Colonic mucosa (tissue), 1 donor: ENCODE measurements around the genes ST6GAL1 and RTP1.

DNA sequence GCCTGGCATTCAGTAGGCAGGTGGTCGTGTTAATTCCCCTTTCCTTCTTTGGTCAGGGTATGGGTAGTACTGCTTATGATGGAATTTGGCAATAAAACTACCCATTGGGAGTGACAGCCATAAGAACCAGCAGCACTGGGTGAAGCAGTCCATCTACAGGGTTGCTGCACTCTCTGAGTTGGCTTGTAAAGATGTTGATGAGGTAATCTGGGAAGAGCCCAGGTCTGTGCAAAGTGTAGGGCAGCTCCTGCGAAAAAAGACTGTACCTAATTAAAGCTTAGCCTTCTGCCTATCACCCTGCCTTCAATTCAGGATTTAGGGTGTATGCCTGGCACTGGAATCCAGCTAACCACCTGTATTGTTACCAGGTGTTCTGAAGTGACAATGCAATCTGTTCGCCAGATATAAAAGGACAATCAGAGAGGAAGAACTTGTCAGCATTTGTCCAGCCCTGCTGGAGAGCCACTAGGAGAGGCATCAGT is 4.6 kb upstream of the FETUB start:
- PRO-cap, result no peak

DNA sequence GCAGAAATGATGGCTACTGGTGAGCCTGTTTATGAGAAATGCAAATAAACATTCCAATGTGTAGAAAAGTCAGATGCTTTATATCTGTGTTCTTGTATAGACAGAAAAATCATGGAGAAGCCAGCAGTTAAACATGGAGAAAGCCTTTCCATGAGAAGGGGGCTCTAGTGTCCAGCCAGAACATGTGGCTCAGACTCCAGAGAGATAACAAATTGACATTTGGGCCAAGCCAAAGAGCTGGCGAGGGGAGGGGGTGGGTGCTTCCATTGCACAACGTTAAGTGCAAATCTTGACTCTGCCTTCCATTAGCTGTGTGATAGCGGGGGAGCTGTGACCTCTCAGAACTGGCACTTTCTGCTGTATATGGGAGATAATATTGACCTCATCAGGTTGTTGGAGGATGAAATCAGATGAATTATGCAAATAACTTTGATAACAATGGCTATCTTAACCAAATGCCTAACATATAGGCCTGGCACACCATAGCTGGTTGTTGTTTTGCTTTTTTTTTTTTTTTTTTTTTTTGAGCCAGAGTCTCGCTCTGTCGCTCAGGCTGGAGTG is 3.2 kb downstream of the KNG1 start:
- PRO-cap, result no peak

DNA sequence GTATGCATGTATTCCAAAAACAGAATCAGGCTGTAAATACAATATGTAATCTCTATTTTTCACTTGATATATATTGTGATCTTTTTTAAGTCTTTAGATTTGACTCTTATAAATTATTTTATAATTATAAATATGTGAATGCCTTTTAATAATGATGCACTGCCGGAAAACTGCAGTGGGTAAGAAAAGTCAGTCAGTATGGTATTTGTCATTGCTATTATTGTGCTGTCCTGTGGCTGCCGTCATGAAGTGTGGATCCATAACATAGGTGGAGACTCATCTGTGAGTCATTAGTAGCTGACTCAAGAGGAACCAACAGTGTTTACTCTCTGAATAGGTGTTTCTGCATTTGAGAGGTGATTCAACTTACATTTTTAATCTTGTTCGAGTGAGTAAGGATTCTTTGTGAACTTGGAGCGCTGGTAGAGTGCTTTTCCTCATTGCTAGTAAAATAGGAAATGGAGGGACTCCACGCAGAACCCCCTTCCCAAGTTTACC is 30.5 kb upstream of the EIF4A2 start:
- PRO-cap, result bidirectional peak, plus-strand start at position 406 of the sequence, minus-strand start at position 244 of the sequence

DNA sequence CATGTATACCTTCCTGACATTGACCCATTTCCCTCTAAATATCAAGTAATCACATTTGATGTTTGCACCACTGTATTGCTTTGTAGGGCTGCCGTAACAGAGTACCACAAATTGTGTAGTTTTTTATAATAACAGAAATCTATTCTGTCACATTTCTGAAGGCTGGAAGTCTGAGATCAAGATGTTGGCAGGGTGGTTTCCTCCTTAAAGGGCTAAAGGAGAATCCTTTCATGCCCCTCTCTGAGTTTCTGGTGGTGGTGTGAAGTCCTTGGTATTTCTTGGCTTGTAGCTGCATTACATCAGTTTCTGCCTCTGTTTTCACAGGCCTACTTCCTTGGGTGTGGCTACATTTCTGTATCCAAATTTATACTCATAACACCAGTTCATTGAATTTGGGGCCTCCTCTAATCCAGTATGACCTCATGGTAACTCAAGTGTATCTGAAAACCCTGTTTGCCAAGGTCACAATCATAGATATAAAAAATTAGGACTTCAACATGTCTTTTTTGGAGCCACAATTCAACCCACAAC is 29.1 kb upstream of the ST6GAL1 start:
- PRO-cap, result no peak

GRCh38 chr3:186929955-186931154 is at the start of gene ST6GAL1:
Gene ST6GAL1, plus strand, starts transcription at chr3:186930526.
- PRO-cap, result bidirectional peak, plus-strand start at chr3:186930526, minus-strand start at chr3:186930413; unidirectional peak, plus-strand start at chr3:186930737

DNA sequence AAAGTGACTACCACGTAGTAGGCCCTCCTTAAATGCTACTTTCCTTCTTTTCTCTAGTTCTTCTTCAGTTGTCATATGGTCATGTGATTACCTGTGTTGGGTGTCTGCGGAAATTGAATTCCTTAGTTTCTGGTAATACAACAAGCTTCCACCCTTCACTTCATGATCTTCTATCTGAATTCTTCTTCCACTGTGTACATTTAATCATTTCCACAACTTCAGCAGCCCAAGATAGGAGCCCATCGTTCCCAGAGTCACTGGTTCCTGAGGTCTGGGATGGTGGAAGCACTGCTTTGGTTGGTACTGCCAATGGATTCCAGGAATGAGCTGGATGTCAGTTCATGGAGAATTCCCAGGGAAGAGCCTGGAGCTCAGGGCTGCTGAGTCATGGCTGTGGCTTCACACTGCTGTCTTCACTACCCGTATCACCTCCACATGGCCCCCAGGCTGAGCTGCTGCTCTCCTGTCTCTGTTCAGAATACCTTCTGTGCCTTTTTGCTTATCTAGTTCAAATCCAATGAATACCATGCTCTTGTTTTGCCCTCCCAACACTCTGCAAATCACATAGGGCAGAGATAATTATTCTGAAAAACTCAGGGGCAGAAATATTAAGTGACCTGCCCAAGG is 98.6 kb downstream of the RPL39L start:
- PRO-cap, result no peak

DNA sequence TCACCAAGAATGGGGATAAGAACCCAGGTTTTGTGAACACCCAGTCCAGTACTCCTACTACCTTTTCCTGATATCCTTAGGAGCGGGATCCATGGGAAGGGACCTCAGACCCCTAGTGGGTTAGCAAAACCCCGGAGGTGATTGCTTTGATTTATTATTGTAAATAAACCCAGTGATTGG is 98.2 kb downstream of the RPL39L start:
- PRO-cap, result no peak

- PRO-cap, result no peak
These were observed 77.0 kb downstream of the RPL39L start for GRCh38 chr3:187062403-187062644.

DNA sequence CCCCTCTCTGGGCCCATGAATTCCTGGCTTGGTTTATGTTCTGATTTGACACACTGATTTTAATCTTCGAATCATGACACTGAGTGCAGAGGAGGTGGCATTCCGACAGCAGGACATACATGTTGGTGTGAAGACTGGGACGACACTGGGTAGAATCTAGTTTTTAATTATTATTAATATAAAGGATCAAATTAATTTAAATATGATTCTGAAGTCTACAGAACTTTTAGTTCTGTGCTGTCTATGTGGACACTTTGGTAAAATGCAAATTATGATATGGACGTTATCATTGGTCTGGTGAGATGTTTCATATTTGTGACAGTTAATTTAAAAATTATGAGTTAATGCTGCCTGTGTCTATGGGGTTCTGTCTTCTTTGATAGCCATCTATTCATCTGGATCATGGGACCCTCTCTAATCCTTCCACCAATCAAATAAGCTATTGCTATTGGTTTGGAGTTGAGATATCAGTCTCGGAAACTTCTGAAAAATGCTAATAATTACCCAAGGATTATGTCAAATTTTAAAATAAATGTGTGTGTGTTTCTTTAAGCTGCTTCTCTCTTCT is 61.2 kb downstream of the RPL39L start:
- PRO-cap, result no peak

- PRO-cap, result no peak
These were observed 34.3 kb downstream of the RPL39L start for GRCh38 chr3:187104922-187105378.

DNA sequence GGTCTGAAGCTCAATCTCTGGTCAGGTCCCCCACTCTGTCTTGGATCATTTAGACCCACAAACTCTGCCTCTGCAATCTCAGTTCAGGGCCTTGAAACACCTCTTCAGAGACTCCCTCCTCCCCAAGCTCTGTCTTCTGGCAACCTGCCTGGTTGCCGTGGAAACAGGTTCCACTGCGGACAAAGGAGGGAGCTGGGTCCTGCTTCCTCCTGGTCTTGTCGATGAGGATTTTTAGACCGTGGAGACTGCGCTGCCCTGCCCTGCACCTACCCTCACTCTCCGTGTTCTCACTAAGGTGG is at the start of gene RTP1:
Gene RTP1, plus strand, starts transcription at position 192 of the 299 bp plus-strand sequence.
- PRO-cap, result no peak

- PRO-cap, result unidirectional peak, minus-strand start at chr3:187367219
These were observed 1.1 kb upstream of the RTP4 start for GRCh38 chr3:187367058-187367457.

DNA sequence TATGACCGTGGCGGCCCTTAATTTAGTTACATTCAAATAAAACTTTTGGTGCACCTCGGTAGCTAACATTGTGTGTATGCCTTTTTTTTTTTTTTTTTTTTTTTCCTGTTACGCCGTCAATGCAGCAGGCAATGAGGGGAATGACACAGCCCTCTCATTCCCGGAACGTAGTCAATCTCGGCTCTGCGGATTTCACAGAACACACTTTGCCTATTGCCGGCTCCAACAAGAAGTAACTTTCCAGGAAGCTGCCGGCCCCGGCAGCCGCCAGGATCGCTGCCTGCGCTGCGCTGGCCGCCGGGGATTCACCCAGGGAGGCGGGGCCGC is 7.6 kb downstream of the BCL6 start:
- PRO-cap, result bidirectional peak, plus-strand start outside the sequence, minus-strand start at position 185 of the sequence

GRCh38 chr3:187749950-187751135 is 5.1 kb upstream of the BCL6 start:
- PRO-cap, result bidirectional peak, plus-strand start at chr3:187750331, minus-strand start at chr3:187750198

DNA sequence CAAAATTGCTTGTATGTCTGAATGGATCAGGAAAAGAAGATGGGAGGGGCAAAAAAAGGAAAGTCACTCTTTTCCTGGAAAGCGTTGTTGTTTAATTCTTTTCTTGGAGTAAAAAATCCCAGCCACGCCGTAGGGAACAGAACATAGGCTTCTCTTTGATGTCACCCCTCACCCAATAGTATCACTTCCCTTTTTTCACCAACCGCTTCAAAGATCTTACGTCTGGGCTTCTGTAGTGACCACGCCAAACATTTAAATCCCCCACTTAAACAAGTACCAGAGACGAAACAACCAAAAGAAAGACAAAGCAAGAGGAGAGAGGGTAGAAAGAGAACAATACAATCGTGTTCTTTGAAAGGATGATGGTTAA is 27.9 kb upstream of the BCL6 start:
- PRO-cap, result no peak

GRCh38 chr3:187773594-187774750 is 28.7 kb upstream of the BCL6 start:
- PRO-cap, result no peak

- PRO-cap, result no peak
These were observed 50.3 kb upstream of the BCL6 start for GRCh38 chr3:187795497-187796075.

DNA sequence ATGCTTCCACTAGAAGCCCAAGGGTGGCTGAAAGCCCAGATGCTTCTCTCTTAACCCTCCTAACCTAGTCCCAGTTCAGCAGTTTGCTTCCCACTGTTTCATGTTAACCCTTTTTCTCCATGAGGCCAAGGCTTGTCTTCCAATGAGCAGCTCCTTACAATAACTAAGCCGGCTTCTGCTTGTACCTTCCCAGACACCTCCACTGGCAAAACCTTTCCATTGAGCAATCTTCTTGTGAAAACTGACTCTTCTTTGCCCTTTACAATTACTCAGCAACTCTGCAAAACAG is 198.8 kb upstream of the LPP start:
- PRO-cap, result no peak

DNA sequence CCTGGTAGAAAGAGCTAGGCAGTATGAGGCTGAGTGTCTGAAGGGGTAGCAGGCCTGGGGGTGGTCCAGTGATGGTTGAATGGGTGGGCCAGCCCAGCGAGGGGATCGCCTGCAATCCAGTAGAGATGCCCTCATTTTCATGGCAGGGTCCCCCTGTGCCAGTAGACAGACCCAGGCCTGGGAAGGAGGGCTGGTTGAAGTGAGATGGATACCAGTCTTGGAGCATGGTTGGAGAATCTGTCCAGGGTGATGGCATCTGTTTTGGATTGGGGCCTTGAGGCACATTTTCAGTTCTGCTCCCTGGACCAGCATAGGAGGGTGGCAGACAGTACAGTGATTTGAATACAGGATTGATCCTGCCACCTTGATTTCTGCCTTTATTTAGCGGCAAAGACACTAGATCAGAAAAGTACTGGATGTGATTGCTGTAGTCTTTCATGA is 23.2 kb downstream of the LPP start:
- PRO-cap, result no peak

DNA sequence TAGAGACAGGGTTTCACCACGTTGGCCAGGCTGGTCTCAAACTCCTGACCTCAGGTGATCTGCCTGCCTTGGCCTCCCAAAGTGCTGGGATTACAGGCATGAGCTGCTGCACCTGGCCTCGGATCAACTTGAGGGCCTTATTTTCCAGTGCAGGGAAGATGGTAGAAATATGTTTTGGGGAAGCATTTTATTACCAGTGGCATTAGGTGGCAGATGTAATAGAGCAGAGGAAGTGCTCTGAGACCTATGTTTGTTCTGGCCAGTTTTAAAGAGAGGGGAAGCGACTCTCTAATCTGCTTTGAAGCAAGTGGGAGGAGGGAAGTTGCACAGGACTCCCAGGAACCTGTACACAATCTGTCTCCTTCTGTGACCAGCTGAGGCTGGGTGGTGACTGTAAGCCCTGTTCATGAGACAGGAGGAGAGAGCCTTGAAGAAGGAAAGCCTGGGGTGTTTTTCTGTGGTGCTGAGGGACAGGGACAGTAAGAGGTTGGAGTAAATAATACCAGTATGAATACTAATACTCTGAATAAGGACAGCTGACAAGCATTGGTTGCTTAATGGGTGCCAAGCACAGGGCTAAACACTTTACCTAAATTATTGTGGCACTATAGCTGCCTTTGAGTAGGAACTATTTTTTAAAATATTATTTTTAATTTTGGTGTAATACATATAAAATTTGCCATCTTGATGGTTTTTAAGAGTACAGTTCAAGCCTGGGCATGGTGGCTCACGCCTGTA is 60.5 kb downstream of the LPP start:
- PRO-cap, result no peak